Skeletal muscle tissue (tissue), 7 donors: Measurements from ENCODE around the gene PEX14.

- PRO-cap, 3 experiments = no peak in any of the 3 experiments
- RAMPAGE, long total RNA = no peak
- RRBS, 2 experiments = no CpG with 5 or more reads among the region's 23 CpGs
These were observed 33.2 kb upstream of the GPR157 start for GRCh38 chr1:9161773-9162788.

- PRO-cap, 3 experiments = no peak in any of the 3 experiments
- RAMPAGE, long total RNA = no peak
- RRBS, 2 experiments = 13 to 18% methylated on average over 7 to 11 of the region's 25 CpGs
These were observed 25.3 kb downstream of the SPSB1 start for GRCh38 chr1:9317832-9318478.

DNA sequence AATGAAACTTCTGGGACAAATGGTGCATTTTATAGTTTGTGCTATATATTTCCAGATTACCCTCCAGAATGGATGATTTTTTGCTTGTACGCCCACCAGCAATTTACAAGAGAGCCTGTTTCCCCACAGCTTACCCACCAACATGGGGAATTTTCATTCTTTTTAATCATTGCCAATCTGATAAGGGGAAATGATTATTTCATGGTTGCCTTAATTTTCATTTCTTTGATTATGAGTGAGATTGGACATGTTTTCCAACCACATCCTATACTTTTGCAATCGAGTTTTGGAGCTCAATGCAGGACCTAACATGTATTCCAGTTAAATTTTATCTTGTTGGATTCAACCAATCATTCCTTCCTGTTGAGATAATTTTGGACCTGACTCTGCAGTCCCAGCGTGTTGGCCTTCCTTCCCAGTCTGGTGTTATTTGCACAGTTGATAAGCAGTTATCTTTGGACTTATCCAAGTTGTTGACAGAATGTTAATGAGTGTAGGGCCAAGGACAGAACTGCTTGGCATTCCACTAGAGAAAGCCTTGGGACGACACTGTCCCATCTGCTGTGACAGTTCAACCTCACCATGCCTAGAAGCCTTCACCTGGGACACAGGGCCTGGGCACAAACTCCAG is 104.3 kb upstream of the SLC25A33 start:
- PRO-cap, 3 experiments = no peak in any of the 3 experiments
- RAMPAGE, long total RNA = no peak
- RRBS, 2 experiments = no CpG with 5 or more reads among the region's 4 CpGs

GRCh38 chr1:9438368-9439146 is 100.7 kb upstream of the SLC25A33 start:
- PRO-cap, 3 experiments = no peak in any of the 3 experiments
- RAMPAGE, long total RNA = no peak
- RRBS, 2 experiments = no CpG with 5 or more reads among the region's 13 CpGs

- PRO-cap, 3 experiments = peak in 1 of 3 experiments; most common plus-strand start chr1:9449647 (in 1); most common minus-strand start chr1:9449496 (in 1)
- RAMPAGE, long total RNA = no peak
- RRBS, 2 experiments = no CpG with 5 or more reads among the region's 17 CpGs
These were observed 89.9 kb upstream of the SLC25A33 start for GRCh38 chr1:9449240-9449925.

DNA sequence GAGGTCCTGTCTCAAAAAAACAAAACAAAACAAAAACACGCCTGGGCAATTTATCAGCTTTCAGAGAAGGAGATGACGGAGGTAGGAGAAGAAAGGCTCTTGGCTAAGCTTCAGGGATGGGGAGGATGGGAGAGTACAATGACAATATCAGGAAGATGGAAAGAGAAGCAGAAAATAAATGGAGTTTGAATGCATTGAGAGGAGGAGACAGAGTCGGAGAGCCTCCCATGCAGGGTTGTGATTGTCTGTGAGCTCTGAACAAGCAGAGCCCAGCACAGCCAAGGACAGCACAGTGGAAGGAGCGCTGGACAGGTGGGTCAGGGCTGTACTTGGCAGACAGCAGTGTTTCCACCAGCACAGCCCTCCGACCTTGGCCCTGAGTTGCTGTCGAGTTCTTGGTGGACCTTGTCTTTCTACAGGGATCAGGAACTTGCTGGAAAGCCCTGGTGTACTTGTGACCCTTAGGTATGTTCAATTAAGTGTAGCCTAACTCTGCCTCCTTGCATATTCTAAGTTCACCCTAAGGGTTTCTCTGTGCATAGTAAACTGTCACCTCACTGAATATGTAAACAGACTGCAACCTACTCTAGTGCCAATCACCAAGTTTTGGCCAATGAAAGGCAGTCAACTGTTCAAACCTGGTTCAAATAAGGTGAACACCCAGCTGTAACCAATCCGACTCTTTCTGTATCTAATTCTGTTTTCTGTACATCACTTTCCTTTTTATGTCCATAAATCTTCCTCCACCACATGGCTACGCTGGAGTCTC is 86.7 kb upstream of the SLC25A33 start:
- PRO-cap, 3 experiments = no peak in any of the 3 experiments
- RAMPAGE, long total RNA = no peak
- RRBS, 2 experiments = no CpG with 5 or more reads among the region's 8 CpGs

- PRO-cap, 3 experiments = no peak in any of the 3 experiments
- RAMPAGE, long total RNA = no peak
- RRBS, 2 experiments = no CpG with 5 or more reads among the region's 9 CpGs
These were observed 1.3 kb upstream of the SLC25A33 start for GRCh38 chr1:9537640-9538720.

GRCh38 chr1:9652797-9653175 is 1.3 kb downstream of the PIK3CD start:
- PRO-cap, 3 experiments = no peak in any of the 3 experiments
- RAMPAGE, long total RNA = no peak
- RRBS, 2 experiments = 4 to 6% methylated on average over 4 of the region's 21 CpGs

DNA sequence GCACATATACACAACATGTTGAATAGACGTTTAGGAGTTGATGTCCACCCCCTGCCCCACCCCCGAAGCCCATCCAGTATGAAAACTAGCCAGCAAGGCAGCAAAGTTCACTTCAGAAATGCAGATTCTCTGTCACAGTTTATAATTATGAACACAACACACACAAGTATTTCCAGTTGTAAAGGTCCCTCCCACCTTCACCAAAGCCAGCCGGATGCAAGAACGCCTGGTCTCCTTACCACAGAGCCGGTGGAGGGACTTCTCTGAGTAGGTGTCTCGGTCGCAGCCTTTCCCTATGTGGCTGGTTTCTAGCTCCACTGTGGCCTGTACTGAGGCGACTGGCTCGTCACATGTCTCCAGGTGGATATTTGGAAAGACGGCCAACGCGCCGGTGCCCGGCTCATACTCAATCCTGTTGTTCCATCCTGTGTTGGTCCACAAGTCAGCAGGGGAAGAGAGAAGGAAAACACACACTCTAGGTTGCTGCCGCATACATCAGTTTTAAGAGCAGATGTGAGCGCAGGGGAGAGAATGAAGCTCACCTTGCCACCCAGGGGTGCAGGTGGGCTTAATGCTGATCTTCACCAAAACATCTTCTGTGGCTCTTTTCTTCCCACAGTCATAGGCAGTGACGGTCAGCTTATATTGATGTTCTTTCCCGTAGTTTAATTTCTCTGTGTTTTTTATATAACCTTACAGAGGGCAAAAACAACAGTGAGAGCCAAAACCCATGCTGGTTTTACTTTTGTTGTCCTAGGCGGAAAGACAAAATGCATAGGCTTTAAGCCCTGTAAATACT is 74.3 kb downstream of the CLSTN1 start:
- PRO-cap, 3 experiments = no peak in any of the 3 experiments
- RAMPAGE, long total RNA = no peak
- RRBS, 2 experiments = 100% methylated on average over 1 to 4 of the region's 19 CpGs

- PRO-cap, 3 experiments = peak in 3 of 3 experiments; most common plus-strand start chr1:9910725 (in 2)
- RAMPAGE, long total RNA = no peak
- RRBS, 2 experiments = 3% methylated on average over 19 of the region's 51 CpGs
These were observed 722 bp upstream of the CTNNBIP1 start for GRCh38 chr1:9910452-9911530.

DNA sequence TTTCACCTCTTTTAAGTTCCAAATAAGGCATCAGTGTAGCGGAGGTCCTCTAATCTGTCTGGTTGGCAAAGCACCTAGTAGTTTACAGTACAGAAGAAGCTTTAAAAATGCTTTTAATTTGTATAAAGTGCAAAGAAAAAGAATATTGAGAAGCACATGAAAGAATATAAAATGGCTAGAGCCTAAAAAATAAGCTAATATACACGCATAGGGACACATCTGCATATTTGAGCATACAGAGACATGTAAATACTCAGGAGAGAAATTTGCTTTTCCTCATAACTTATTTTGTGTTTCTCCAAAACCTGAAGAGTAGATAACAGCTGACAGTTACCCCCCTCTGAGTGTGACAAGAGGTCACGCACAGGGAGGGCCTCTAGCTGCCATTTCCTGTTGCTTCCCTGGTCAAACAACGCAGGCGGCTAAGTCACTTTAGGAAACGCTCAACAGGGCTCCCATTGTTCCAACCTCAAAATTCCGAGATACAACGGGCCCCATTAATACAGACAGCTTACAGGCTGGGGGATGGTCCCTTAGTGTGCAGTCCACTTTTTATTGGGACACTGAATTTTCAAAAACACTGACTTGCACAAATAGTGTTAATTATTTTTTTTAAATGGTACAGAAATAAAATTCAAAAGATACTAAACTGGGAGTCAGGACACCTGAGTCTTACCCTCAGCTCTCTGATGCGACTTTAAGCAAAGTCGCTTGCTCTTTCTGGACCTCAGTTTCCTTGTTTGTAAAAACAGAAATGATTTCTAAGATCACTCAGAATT is 13.8 kb downstream of the LZIC start:
- PRO-cap, 3 experiments = no peak in any of the 3 experiments
- RAMPAGE, long total RNA = no peak
- RRBS, 2 experiments = no CpG with 5 or more reads among the region's 10 CpGs

- PRO-cap, 3 experiments = no peak in any of the 3 experiments
- RAMPAGE, long total RNA = no peak
- RRBS, 2 experiments = no CpG with 5 or more reads among the region's 33 CpGs
These were observed 3.9 kb upstream of the UBE4B start for GRCh38 chr1:10028832-10029369.

GRCh38 chr1:10155158-10155660 is 55.2 kb upstream of the KIF1B start:
- PRO-cap, 3 experiments = peak in 1 of 3 experiments; most common plus-strand start chr1:10155438 (in 1); most common minus-strand start chr1:10155192 (in 1)
- RAMPAGE, long total RNA = no peak
- RRBS, 2 experiments = no CpG with 5 or more reads among the region's 4 CpGs

DNA sequence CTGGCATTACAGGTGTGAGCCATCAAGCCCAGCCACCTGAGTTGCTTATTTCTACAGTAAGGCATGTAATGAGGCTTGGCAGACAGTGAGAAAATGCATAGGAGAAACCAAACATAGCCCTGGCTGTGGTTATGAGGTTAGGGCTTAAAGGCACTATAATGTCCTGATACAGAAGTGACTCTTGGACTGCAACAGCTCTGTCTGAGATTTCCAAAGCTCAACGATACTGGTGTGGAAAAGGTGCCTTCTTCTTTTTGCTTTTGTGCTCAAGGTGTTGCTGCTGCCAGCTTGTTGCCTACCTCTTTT is 70.1 kb downstream of the KIF1B start:
- PRO-cap, 3 experiments = no peak in any of the 3 experiments
- RAMPAGE, long total RNA = no peak
- RRBS, 2 experiments = no CpG with 5 or more reads among the region's 1 CpG

DNA sequence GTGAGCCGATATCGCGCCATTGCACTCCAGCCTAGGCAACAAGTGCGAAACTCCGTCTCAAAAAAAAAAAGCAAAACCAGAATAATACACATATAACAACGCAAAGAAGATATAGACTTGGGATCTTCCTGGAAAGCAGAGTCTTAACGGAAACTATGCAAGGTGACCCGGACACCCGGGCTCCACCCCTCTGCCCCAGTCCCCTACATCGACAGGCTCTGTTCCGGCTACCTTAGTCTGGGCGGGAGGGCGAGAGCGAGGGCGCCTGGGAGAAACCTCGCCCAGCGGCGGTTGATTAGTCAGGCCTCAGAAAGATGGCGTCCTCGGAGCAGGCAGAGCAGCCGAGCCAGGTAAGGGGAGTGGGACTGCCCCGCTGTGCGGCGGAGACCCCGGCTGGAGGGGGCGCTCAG is at the start of gene PEX14:
PEX14 (plus strand) TSS at position 298 of the 410 bp plus-strand sequence.
- PRO-cap, 3 experiments = peak in 3 of 3 experiments; most common plus-strand start position 235 of the sequence (in 2)
- RAMPAGE, long total RNA = start-site peak on the plus strand centred at position 298 of the sequence, 23 bp wide, 72 and 32 reads in 2 replicates
- RRBS, 2 experiments = 2 to 6% methylated on average over 4 of the region's 26 CpGs

DNA sequence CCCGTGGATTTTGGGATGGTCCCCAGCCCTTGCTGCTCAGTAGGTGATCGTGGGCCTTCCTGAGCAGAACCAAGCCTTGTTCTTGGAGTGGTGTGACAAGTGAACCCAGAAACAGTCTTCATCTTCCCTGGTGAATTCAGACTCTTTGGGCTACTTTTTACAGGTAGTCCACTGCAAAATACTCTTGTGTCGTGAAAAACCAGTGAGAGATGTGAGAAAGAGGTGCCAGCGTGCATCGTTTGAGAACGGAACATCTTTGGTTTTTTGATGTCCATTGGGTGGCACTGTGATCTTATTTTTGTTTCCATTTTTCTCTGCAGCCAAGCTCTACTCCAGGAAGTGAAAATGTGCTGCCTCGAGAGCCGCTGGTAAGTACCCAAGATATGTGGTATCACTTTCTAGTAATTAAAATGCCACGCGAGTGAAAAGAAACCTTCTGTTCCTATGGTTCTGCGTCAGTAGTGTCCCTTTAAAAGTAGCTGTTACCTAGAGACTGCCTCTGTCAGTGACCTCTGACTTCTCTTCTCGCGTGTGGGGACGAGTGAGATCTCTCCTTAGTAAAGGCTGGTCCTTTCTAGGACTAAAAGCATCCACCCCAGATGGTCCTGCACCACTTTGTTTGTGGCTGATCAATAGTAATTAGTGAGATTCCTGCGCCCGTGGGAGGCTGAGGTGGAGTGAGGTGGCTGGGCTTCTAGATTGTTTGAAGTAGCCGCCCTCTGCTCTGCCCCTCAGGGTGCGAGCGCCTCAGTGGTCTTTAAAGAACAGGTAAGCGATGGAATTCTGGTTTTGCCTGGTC is 20.4 kb downstream of the PEX14 start:
- PRO-cap, 3 experiments = no peak in any of the 3 experiments
- RAMPAGE, long total RNA = no peak
- RRBS, 2 experiments = no CpG with 5 or more reads among the region's 20 CpGs

GRCh38 chr1:10519212-10519506 is 44.4 kb downstream of the PEX14 start:
- PRO-cap, 3 experiments = no peak in any of the 3 experiments
- RAMPAGE, long total RNA = no peak
- RRBS, 2 experiments = no CpG with 5 or more reads among the region's 7 CpGs

DNA sequence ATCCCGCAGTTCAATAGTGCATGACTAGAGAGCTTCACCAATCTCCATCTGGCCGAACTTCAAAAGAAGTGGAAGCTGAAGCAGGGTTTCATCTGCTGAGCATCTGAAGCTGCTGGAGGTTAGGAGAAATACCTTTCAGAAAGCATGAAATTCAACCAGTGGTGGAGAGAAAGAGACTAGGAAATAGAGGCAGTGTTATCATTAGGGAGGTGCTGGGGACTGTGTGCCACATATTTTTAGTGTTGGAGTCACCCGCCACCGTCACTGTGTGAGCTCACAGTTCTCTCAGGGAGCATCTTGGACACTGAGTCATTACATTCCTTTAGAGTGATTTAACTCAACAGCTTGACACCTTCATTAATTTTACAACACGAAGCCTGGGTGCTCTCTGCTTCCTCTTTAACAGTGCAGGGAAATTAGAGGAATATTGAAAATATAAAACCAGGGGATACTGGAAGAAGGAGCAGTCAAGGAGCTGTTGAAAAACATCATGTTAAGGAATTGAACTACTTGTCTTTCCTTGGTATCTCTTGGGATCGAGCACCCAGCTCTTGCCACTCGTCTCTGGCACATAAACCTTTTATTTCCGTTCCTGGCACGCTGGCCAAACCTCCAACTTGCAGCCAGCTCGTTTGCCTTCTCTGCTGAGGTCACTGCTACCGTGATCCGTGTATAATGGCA is 53.6 kb downstream of the PEX14 start:
- PRO-cap, 3 experiments = peak in 2 of 3 experiments; most common plus-strand start position 360 of the sequence (in 2); most common minus-strand start position 221 of the sequence (in 1)
- RAMPAGE, long total RNA = no peak
- RRBS, 2 experiments = no CpG with 5 or more reads among the region's 12 CpGs

DNA sequence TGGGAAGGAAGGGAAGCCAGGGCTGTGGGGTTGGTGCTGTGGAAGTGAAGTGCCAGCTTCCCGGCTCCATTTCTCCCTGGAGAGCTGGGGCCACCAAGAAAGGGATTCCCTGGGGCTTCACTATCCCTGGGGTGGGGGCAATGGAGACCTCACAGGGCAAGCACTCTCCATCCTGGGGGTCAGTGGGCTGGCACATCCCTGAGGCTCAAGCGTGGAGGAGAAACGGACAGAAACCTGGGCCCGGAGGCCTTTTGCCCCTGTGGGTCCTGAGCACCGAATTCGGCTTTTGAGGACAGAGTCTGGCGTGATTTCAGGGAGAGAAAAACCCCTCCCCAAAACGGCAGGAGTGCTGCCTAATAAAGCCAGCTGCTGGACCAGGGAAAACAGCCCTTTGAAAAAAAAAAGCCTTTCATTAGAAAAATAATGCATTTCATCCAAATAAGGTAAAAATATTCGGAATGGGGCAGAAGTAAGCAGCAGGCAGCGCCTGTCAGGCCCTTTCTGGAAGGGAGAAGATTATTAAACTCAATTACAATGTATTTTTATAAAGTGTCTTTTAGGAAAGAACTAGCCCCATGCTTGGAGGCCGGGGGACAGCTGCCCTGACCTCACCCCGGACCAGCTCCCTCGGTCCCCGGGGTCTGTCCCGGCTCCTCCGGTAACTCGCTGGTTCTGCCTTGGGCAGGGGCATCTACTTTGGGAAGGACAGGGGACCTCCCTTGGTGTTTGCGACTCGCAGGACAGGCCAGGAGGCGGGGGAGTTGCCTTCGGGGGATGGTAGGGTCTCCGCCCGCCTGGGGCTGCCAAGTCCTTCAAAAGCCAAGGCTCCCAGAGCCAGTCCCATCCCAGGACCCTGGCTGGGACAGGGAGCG is 157.6 kb downstream of the PEX14 start:
- PRO-cap, 3 experiments = peak in 1 of 3 experiments; most common plus-strand start position 452 of the sequence (in 1); most common minus-strand start position 288 of the sequence (in 1)
- RAMPAGE, long total RNA = no peak
- RRBS, 2 experiments = no CpG with 5 or more reads among the region's 24 CpGs

DNA sequence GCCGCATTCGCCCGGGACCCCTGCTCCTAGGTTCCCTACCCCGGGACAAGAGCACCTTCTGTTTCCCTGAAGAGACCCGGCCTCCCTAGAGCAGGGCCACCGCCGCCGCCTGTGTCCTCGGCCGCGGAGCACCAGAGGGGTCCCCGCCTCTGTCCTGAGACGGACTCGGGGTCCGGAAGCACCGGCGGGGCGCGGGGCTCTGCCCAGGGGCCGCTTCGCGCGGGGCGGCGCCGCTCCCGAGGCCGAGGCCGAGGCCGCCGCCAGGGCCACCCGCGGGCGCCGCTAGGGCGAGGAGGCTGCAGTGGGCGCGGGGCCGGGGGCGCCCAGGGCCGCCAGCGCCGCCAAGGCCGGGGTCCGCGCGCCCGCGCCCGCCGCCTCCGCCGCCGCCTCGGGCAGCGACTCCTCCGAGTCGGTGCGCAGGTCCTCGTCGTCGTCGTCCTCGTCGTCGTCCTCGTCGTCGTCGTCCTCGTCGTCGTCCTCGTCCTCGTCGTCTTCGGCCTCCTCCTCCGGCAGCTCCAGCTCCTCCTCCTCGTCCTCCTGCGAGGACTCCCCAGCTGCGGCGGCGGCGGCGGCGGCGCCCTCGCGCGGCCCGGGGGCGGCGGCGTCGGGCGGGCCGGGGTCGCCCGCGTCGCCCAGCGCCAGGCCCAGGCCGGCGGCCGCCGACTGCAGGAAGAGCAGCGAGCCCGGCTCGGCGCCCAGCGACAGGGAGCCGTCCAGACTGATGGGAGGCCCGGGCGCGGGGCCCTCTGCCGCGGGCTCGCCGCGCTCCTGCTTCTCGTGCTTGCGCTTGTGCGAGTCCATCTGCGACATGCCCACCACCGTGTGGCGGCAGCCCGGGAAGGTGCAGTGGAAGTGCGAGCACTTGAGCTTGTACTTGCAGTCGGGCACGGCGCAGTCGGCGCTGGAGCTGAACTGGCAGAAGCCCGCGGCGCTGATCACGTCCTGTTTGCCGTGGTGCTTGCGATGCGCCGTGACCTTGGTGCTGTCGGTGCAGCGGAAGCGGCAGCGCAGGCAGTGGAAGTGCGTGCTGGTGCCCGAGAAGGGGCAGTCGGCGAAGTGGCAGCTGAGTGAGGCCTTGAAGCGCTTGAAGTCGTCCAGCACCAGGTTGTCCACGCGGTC is 157.4 kb downstream of the CASZ1 start:
- PRO-cap, 3 experiments = no peak in any of the 3 experiments
- RAMPAGE, long total RNA = no peak
- RRBS, 2 experiments = 41 to 46% methylated on average over 43 of the region's 153 CpGs